Measurements from ENCODE around the gene SEMA3C.

- PRO-cap = no peak
CAGE:
- cytosol, long polyA minus RNA = no peak
- cytosol, long polyA plus RNA = no peak
- long polyA plus RNA = no peak
- nucleus, long polyA minus RNA = no peak
- nucleus, long polyA plus RNA = no peak
These were observed 84.5 kb downstream of the GSAP start for GRCh38 chr7:77331724-77332067.

GRCh38 chr7:77332068-77332476, 84.1 kb downstream of the GSAP start:
- PRO-cap = no peak
CAGE:
- cytosol, long polyA minus RNA = no peak
- cytosol, long polyA plus RNA = no peak
- long polyA plus RNA = no peak
- nucleus, long polyA minus RNA = no peak
- nucleus, long polyA plus RNA = no peak

DNA sequence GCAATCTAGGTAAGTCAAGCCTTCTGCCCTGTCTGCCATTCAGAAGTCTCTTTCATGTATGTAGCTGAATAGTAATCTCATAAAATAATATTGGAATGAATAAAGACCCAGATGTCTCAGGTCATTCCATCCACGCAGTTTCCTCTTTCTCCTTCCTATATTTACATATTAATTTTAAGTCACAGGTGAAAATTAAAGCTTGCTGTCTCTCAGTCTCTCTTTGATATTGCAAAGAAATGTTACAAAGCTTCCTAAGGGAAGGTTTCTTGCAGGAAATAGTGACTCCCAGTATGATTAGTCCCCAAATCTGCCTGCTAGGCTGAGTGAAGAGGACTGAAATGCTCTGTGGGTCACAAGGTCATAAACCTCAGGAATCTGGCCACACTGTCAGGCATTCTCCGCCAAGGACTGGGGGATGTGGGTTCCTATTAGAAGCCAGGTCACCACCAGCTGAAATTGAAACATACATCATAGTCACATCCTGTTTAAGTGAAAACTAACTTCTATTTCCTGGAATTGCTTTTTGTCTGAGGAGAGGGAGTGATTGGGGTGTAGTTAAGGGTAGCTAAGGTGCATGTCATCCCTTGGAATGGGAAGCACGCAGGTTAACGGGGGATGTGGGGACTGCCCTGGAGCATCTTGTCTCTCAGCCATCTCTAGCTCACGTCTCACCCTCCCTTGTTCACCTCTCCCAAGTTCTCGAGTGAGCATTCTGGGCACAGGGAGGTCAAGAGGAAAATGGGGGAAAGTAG, 11.8 kb upstream of the GSAP start:
- PRO-cap = bidirectional peak, plus-strand start at position 526 of the sequence, minus-strand start at position 303 of the sequence
CAGE:
- cytosol, long polyA minus RNA = no peak
- cytosol, long polyA plus RNA = no peak
- long polyA plus RNA = no peak
- nucleus, long polyA minus RNA = no peak
- nucleus, long polyA plus RNA = no peak

- PRO-cap = bidirectional peak, plus-strand start at chr7:77538468, minus-strand start at chr7:77538400; bidirectional peak, plus-strand start at chr7:77538899, minus-strand start at chr7:77538818
CAGE:
- cytosol, long polyA minus RNA = start-site peak on the plus strand at chr7:77538762-77538917, 7 reads
- cytosol, long polyA plus RNA = no peak
- long polyA plus RNA = no peak
- nucleus, long polyA minus RNA = no peak
- nucleus, long polyA plus RNA = no peak
These were observed 1.4 kb downstream of the PTPN12 start for GRCh38 chr7:77538177-77539139.

- PRO-cap = no peak
CAGE:
- cytosol, long polyA minus RNA = no peak
- cytosol, long polyA plus RNA = no peak
- long polyA plus RNA = no peak
- nucleus, long polyA minus RNA = no peak
- nucleus, long polyA plus RNA = no peak
These were observed 10.2 kb downstream of the PTPN12 start for GRCh38 chr7:77547104-77547849.

DNA sequence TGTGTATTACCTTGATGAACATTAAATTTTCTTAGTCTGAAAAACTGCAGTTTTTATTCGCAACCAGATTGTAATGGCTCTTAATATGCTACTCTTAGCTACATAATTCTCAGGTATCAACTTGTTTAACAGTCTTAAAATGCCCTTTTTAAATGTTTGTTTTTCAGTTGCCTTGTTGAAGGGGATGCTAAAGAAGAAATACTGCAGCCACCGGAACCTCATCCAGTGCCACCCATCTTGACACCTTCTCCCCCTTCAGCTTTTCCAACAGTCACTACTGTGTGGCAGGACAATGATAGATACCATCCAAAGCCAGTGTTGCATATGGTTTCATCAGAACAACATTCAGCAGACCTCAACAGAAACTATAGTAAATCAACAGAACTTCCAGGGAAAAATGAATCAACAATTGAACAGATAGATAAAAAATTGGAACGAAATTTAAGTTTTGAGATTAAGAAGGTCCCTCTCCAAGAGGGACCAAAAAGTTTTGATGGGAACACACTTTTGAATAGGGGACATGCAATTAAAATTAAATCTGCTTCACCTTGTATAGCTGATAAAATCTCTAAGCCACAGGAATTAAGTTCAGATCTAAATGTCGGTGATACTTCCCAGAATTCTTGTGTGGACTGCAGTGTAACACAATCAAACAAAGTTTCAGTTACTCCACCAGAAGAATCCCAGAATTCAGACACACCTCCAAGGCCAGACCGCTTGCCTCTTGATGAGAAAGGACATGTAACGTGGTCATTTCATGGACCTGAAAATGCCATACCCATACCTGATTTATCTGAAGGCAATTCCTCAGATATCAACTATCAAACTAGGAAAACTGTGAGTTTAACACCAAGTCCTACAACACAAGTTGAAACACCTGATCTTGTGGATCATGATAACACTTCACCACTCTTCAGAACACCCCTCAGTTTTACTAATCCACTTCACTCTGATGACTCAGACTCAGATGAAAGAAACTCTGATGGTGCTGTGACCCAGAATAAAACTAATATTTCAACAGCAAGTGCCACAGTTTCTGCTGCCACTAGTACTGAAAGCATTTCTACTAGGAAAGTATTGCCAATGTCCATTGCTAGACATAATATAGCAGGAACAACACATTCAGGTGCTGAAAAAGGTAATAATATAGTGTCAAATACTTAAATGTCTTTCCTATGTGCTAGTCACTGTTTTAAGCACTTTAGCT, 69.3 kb upstream of the RSBN1L start:
- PRO-cap = no peak
CAGE:
- cytosol, long polyA minus RNA = no peak
- cytosol, long polyA plus RNA = no peak
- long polyA plus RNA = no peak
- nucleus, long polyA minus RNA = no peak
- nucleus, long polyA plus RNA = no peak

- PRO-cap = no peak
CAGE:
- cytosol, long polyA minus RNA = no peak
- cytosol, long polyA plus RNA = no peak
- long polyA plus RNA = no peak
- nucleus, long polyA minus RNA = no peak
- nucleus, long polyA plus RNA = no peak
These were observed 32.1 kb downstream of the RSBN1L start for GRCh38 chr7:77728316-77728834.

GRCh38 chr7:78020574-78020855, 222.3 kb upstream of the TMEM60 start:
- PRO-cap = no peak
CAGE:
- cytosol, long polyA minus RNA = no peak
- cytosol, long polyA plus RNA = no peak
- long polyA plus RNA = no peak
- nucleus, long polyA minus RNA = no peak
- nucleus, long polyA plus RNA = no peak

DNA sequence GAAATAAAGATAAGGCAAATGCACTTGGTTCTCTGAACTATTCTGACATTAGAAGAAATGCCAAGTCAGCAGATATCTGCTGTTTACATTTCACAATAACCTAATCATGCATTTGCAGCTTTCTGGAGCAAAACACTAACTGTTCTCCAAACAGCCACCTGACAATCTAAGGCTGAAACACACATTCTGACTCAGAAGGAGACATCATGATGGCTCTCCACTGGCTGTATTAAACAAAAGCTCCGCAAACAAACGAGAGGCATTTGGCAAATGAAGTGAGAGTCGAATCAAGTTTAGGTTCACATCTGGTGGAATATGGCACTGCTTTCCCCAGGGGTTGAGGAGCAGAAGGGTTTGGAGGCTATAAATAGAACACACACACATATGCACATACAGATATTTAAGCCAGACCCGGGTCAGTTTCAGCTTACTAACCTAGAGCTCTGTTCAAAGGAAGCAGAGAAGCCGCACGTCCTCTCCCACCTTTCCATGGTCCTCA, 683.0 kb downstream of the MAGI2 start:
- PRO-cap = no peak
CAGE:
- cytosol, long polyA minus RNA = no peak
- cytosol, long polyA plus RNA = no peak
- long polyA plus RNA = no peak
- nucleus, long polyA minus RNA = no peak
- nucleus, long polyA plus RNA = no peak

DNA sequence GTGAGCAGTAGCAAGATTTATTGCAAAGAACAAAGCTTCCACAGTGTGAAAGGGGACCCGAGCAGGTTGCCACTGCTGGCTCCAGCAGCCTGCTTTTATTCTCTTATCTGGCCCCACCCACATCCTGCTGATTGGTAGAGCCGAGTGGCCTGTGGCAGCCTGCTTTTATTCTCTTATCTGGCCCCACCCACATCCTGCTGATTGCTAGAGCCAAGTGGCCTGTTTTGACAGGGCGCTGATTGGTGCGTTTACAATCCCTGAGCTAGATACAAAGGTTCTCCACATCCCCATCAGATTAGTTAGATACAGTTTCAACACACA, 157.9 kb upstream of the GNAI1 start:
- PRO-cap = no peak
CAGE:
- cytosol, long polyA minus RNA = no peak
- cytosol, long polyA plus RNA = no peak
- long polyA plus RNA = no peak
- nucleus, long polyA minus RNA = no peak
- nucleus, long polyA plus RNA = no peak

- PRO-cap = no peak
CAGE:
- cytosol, long polyA minus RNA = no peak
- cytosol, long polyA plus RNA = no peak
- long polyA plus RNA = no peak
- nucleus, long polyA minus RNA = no peak
- nucleus, long polyA plus RNA = no peak
These were observed 1.9 kb downstream of the GNAI1 start for GRCh38 chr7:80136454-80136994.

- PRO-cap = no peak
CAGE:
- cytosol, long polyA minus RNA = no peak
- cytosol, long polyA plus RNA = no peak
- long polyA plus RNA = no peak
- nucleus, long polyA minus RNA = no peak
- nucleus, long polyA plus RNA = no peak
These were observed 39.5 kb downstream of the GNAI1 start for GRCh38 chr7:80174047-80174700.

- PRO-cap = no peak
CAGE:
- cytosol, long polyA minus RNA = no peak
- cytosol, long polyA plus RNA = no peak
- long polyA plus RNA = no peak
- nucleus, long polyA minus RNA = no peak
- nucleus, long polyA plus RNA = no peak
These were observed 54.4 kb downstream of the GNAI1 start for GRCh38 chr7:80188971-80189455.

DNA sequence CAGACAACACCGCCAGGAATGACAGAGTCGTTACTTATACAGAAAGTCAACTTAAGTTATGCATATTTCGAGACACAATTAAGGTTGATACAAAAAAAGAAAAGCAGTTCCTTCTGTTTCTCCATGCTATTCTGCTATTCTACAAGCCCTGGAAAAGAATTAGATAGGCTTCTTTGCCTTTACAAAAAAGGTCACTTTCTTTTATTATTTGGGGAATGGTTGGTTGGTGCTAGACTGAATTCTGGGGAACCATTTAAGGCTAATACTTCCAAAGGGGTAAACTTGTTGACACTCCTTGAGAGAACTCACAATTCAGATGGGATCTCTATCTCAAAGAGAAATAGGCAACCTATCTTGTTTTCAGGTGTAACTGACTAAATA, 35.3 kb upstream of the CD36 start:
- PRO-cap = no peak
CAGE:
- cytosol, long polyA minus RNA = no peak
- cytosol, long polyA plus RNA = no peak
- long polyA plus RNA = no peak
- nucleus, long polyA minus RNA = no peak
- nucleus, long polyA plus RNA = no peak

DNA sequence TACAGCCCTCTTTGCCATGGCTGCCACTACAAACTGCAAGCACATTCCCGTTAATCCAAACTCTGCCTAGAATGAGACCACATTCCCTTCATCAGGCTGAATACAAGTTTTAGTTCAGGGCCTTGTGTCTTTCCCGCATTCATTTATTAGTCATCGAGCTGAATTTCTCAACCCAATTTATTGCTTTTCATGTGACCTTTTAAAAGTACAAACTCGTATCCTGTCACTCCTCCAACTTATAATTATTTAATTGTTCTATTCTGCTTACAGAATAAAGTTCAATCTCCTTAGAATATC, 23.4 kb upstream of the CD36 start:
- PRO-cap = no peak
CAGE:
- cytosol, long polyA minus RNA = no peak
- cytosol, long polyA plus RNA = no peak
- long polyA plus RNA = no peak
- nucleus, long polyA minus RNA = no peak
- nucleus, long polyA plus RNA = no peak

- PRO-cap = no peak
CAGE:
- cytosol, long polyA minus RNA = no peak
- cytosol, long polyA plus RNA = no peak
- long polyA plus RNA = no peak
- nucleus, long polyA minus RNA = no peak
- nucleus, long polyA plus RNA = no peak
These were observed 14.7 kb upstream of the CD36 start for GRCh38 chr7:80623513-80624465.

- PRO-cap = no peak
CAGE:
- cytosol, long polyA minus RNA = no peak
- cytosol, long polyA plus RNA = no peak
- long polyA plus RNA = no peak
- nucleus, long polyA minus RNA = no peak
- nucleus, long polyA plus RNA = no peak
These were observed 3.1 kb downstream of the CD36 start for GRCh38 chr7:80641505-80641884.

- PRO-cap = bidirectional peak, plus-strand start at chr7:80919293, minus-strand start at chr7:80919051; bidirectional peak, plus-strand start at chr7:80919347, minus-strand start at chr7:80919361
CAGE:
- cytosol, long polyA minus RNA = no peak
- cytosol, long polyA plus RNA = no peak
- long polyA plus RNA = no peak
- nucleus, long polyA minus RNA = no peak
- nucleus, long polyA plus RNA = no peak
These were observed at the start of gene SEMA3C for GRCh38 chr7:80918616-80919698. SEMA3C (minus strand) TSS chr7:80919051.

- PRO-cap = no peak
CAGE:
- cytosol, long polyA minus RNA = no peak
- cytosol, long polyA plus RNA = no peak
- long polyA plus RNA = no peak
- nucleus, long polyA minus RNA = no peak
- nucleus, long polyA plus RNA = no peak
These were observed 27.3 kb downstream of the CACNA2D1 start for GRCh38 chr7:82416316-82416713.

DNA sequence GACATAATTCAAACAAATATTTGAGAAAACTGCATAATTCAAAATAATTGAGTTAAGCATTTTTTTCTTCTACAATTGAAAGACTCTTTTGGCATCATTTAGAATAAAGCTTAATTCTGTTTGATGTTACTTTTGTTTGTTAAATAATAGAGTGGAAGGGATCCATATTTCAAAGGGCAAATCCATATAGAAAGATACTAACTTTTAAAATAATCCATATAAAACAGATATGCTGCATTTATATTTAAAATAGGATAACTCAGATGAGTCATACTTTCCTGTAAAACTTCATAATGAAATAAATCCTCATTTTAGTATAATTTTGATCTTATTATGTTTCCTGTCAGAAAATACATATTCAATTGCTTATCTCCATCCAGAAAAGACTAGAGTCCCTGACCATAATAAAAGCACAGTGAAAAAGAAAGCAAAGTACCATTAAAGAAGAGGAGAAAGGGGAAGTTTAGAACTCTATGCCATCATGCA, 323.6 kb downstream of the PCLO start:
- PRO-cap = no peak
CAGE:
- cytosol, long polyA minus RNA = no peak
- cytosol, long polyA plus RNA = no peak
- long polyA plus RNA = no peak
- nucleus, long polyA minus RNA = no peak
- nucleus, long polyA plus RNA = no peak

Measured in endothelial cell of umbilical vein (primary cell).